Amniotic epithelial cell (primary cell): ENCODE data around the gene MRPS27.

- RRBS = no CpG with 5 or more reads among the region's 3 CpGs
These were observed 34.4 kb downstream of the MAP1B start for GRCh38 chr5:72141777-72142036.

DNA sequence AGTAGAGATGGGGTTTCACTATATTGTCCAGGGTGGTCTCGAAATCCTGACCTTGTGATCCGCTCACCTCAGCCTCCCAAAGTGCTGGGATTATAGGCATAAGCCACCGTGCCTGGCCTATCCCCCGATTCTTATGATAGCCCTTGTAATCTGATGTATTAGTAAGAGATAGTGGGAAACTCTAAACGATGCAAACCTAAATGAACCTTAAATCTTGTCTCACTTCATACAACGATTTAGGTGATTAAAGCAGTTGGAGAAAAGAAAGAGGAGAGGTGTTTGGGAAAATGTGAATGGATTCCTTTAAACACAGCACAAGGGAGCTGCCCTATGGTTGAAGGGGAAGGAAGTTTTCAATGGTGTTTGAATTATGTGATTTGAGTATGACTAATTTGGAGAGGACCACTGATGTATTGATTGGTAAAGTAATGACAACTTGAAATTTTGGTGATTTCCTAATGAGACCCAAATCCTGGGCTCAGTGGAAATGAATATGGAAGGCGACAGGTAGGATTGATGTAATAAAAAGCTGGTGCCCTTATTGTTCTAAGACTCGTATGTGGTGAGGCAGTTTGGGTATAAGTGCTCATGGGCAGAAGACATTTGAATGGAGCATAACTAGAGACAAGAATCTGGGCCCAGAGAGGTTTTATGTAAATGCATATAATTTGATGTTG lies 51.1 kb downstream of the MAP1B start:
- RRBS = no CpG with 5 or more reads among the region's 8 CpGs

- RRBS = no CpG with 5 or more reads among the region's 2 CpGs
These were observed 71.7 kb downstream of the MRPS27 start for GRCh38 chr5:72248251-72248916.

DNA sequence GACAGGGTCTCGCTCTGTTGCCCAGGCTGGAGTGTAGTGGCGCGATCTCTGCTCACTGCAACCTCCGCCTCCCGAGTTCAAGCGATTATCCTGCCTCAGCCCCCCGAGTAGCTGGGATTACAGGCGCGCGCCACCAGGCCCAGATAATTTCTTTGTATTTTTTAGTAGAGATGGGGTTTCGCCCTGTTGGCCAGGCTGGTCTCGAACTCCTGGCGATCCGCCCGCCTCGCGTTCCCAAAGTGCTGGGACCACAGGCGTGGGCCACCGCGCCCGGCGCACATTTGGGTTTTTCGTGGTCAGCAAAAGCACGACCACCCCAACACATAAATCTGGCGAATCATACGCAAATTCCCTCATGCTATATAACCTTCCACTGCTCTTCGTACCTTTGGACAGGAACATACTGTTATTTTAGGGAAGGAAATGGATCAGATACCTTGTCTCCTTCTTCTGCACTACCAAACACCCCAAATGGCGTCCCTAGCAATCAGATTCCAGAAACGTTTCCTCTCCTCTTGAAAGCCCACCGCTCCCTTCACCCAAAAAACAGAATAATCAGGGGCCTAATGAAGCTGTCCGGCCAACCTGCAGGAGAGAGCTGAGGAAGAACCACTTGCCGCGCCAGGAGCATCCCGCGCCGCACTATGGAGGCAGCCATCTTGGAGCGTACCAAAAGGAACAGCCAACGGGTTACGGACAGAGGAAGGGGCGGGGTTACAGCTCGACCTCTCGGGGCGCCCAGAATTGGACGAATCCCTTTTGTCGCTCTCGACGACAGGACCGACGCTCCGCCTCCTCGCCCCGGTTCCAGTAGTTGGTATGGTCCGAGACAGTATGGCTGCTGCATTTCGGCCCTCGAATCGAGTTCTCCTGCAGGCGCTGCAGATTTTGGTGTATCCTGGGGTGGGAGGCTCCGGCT lies at the start of gene MRPS27:
TSS of gene MRPS27 (minus strand) at position 677 of the 919 bp plus-strand sequence.
- RRBS = no CpG with 5 or more reads among the region's 58 CpGs

- RRBS = no CpG with 5 or more reads among the region's 9 CpGs
These were observed 21.6 kb downstream of the ZNF366 start for GRCh38 chr5:72485430-72486232.

DNA sequence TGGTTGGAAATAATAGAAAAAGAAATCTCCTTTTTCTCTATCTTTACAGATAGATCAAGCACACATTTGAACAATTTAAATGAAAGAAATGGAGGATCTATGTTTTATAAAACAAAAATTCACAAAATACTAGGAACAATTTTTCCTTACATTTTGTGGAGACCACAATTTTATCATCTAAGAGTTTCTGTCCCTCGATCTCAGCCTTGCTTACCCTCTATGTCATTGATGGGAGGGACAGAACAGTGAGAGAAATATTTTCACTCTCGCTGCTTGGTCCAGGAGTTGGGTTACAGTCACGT lies 111.3 kb upstream of the ZNF366 start:
- RRBS = no CpG with 5 or more reads among the region's 3 CpGs

DNA sequence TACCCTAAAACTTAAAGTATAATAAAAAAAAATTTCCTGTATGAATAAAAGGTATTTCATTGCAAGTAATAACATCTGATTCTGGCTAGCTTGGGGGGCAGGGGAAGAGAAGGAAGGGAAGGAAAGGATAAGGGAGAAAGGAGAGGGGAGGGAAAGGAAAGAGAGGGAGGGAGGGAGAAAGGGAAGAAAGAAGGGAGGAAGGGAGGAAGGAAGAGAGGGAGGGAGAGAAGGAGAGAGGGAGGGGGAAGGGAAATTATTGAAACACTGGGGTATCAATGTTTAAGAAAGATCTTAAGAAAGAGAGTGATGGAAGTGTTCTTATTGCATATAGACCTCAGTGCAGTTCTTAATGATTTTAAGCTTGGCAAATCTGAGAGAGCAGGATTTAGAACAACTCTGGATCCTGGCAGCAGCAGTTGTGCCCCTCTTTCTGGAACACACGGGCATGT lies 129.9 kb upstream of the ZNF366 start:
- RRBS = no CpG with 5 or more reads among the region's 1 CpG

- RRBS = no CpG with 5 or more reads among the region's 35 CpGs
These were observed 137.0 kb downstream of the FOXD1 start for GRCh38 chr5:73311279-73312205.

GRCh38 chr5:73419133-73419915 lies 29.3 kb downstream of the FOXD1 start:
- RRBS = 3% methylated on average over 30 of the region's 57 CpGs

DNA sequence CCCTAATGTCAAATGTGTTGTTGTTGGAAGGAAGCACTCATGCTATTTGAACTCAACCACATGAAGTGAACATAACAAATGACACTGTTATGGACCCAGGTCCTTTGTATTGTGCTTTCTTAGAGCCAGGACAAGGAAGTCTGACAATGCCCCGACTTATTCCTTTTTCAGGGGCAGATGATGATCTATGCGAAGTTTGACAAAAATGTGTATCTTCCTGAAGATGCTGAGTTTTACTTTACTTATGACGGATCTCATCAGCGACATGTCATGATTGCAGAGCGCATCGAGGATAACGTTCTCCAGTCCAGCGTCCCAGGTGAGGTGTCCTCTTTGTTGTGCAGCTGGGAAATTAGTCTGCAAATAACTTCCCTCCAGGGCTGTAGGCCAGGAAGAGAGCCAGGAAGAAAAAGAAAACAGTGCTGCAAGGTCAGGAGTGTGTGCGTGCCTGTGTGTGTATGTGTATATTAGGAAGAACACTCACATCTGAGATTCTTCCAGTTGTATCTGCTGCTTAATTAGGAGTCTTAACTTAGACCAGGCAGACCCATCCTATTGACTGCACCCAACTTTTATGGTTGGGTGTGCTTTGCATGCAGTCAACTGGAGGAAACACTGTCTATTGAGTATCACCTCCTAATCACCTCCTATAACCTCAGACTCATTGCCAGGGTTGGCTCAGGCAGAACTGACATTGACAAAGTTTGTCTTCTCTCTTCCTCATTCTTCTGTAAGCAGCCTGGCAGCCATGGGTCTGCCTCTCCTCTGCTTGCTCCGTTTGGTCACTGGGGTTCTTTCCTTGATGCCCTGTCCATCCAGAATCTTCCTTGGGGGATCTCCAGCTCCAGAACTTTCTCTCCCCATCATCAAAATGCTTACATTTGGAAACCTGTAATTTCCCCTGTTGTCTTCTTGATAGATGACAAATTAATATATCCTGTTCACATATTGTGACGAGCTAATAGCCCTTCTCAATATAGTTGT lies 124.0 kb downstream of the ARHGEF28 start:
- RRBS = no CpG with 5 or more reads among the region's 11 CpGs

- RRBS = no CpG with 5 or more reads among the region's 1 CpG
These were observed 305.0 kb downstream of the ARHGEF28 start for GRCh38 chr5:73931105-73931269.

- RRBS = no CpG with 5 or more reads among the region's 5 CpGs
These were observed 33.6 kb downstream of the HEXB start for GRCh38 chr5:74718546-74719036.

GRCh38 chr5:75320875-75321388 lies 16.1 kb upstream of the HMGCR start:
- RRBS = no CpG with 5 or more reads among the region's 5 CpGs

GRCh38 chr5:75358260-75358963 lies 21.4 kb downstream of the HMGCR start:
- RRBS = no CpG with 5 or more reads among the region's 3 CpGs

DNA sequence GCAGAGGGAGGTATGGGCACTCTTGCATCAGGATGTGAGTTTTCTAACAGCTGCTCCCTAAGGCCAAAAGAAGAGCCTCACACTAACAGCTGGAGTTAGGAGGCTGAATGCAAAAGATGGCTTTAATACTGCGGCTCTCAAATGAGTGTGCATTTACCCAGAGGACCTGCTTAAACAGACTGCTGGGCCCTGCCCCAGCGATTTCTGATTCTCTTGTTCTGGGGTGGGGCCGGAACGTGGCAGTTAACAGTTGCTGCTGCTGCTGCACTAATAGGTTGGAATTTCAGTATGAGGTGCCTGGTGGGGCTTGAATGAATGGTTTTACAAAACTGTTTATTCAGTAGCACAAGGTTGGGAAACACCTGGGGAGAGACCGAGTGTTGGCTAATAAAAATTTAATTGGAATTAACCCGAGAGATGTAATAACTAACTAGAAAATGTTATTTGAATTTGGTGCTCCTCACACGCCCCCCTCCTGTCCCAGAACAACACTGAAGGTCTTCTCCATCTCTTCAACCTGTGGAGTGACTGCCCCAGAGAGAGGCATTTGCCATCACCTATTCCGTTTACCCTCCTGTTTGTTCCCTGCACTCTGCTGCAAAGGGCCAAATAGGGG lies 26.2 kb downstream of the HMGCR start:
- RRBS = no CpG with 5 or more reads among the region's 8 CpGs

GRCh38 chr5:75426197-75426795 lies 85.1 kb downstream of the CERT1 start:
- RRBS = no CpG with 5 or more reads among the region's 2 CpGs

DNA sequence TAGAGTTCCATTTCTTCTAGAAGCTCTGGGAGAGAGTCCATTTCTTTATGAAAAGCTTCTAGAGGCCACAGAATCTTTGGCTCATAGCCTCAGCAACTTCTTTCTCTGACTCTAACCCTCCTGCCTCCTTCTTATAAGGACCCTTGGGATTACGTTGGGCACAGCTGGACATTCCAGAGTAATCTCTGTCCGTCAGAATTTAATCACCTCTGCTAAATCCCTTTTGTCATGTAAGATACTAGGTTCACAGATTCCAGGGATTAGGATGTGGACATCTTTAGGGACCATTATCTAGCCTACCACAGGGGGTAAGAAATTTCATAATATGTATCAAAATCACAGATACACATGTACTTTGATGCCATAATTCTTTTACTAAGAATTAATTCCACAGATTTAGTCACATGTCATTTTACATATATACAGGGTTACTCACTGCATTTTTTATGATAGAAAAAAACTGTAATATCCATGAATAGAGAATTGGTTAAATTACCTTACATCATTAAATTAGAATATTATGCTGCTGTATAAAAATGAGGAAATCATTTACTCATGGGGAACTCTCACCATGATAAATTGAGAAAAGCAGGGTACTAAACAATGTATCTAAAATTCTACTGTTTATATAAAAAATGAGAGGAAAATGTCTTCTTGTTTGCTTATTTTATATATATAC lies 22.4 kb upstream of the ANKDD1B start:
- RRBS = no CpG with 5 or more reads among the region's 2 CpGs

GRCh38 chr5:76386432-76386948 lies 16.6 kb upstream of the IQGAP2 start:
- RRBS = no CpG with 5 or more reads among the region's 6 CpGs